Mesenchymal stem cell of adipose (primary cell): ENCODE measurements around a stretch of chr17.

DNA sequence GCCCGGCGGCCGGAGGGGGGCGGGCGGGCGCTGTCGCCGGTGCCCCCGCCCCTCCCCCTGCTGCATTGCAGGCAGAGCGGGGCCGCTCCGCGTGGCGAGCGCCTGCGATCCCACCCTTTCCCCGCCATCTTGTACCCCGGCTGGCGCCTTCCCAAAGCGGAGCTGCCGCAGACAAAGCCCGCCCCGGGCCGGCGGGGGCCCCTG lies 16.6 kb upstream of the CBX8 start:
- CAGE, long polyA plus RNA = no peak

- CAGE, long polyA plus RNA = no peak
Measured at GRCh38 chr17:79814105-79814502, 17.2 kb upstream of the CBX8 start.

DNA sequence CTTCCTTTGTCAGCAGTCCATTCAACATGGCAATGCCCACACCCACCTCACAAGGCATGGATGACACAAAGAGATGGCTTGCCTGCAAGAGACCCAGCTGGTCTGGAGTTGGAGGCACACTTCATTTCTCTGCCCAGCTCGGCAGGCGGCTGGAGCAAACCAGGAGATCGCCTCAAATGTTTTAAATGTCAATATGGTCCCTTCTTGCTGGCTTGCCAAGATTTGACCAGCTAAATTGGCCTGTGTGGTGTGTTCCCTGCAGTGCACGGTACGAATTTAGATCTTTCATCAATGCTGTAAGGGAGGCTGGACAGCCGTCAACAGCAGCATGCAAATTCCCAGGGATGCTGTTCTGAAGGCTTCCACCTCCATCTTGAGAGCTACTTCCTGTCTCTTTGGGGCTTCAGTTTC lies 19.4 kb downstream of the CBX4 start:
- CAGE, long polyA plus RNA = no peak

DNA sequence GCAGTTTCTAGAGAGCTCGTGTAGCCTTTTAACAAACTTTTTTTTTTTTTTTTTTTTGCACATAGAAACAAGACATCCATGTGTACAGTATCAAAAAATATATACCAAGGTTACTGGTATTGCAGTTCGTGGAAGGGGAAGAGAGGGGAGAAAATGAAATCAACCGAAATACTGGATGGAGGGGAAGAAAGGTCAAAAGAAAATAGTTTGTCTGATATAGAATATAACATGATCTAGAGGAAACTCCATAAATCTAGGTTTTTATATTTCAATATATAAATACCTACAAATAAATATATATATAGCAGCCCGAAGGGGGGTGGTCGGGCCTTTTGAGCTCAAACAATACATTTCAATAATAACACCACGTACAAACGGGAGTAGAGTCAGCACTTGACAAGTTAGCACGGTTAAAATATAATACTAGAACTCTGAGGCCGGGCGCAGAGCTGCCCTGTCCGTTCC lies 6.0 kb downstream of the CBX4 start:
- CAGE, long polyA plus RNA = no peak

DNA sequence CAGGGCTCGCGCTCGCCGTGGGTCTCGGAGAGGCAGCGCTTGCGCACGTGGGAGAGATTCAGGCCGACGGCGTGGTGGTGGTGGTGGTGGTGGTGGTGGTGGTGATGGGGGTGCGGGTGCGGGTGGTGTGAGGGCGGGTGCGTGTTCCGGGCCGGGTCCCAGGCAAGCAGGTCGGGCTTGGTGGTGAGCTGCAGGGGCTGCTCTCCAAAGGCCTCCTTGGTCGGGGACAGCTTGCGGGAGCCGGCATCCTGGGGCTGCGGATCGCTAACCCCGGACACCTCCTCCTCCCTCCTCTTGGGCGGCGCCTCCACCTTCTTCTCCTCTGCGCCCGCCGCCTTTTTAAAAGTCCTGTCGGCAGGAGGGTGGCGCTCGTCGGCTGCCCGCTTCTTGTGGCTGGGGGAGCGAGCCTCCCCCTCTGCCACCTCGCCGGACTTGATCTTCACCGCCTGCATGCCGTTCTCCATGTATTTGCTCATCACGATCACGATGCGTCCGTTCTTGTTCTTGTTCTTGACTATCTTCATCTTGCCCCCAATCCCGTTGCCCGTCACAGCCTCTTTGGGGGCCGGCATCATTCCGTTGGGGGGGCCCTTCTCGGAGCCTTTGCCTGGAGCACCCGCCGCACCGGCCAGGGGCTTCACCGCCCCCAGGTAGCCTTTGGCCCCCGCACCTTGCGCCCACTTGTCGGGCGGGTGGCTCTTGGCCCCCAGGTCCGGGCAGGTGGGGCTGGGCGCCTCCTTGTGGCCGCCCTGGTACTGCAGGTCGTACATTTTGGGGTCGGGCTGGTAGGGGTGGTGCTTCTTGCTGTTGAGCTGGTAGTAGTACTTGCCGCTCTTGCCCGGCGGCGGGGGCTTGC lies 4.6 kb downstream of the CBX4 start:
- CAGE, long polyA plus RNA = no peak

- CAGE, long polyA plus RNA = no peak
Measured at GRCh38 chr17:79838121-79838281, 1.2 kb downstream of the CBX4 start.

DNA sequence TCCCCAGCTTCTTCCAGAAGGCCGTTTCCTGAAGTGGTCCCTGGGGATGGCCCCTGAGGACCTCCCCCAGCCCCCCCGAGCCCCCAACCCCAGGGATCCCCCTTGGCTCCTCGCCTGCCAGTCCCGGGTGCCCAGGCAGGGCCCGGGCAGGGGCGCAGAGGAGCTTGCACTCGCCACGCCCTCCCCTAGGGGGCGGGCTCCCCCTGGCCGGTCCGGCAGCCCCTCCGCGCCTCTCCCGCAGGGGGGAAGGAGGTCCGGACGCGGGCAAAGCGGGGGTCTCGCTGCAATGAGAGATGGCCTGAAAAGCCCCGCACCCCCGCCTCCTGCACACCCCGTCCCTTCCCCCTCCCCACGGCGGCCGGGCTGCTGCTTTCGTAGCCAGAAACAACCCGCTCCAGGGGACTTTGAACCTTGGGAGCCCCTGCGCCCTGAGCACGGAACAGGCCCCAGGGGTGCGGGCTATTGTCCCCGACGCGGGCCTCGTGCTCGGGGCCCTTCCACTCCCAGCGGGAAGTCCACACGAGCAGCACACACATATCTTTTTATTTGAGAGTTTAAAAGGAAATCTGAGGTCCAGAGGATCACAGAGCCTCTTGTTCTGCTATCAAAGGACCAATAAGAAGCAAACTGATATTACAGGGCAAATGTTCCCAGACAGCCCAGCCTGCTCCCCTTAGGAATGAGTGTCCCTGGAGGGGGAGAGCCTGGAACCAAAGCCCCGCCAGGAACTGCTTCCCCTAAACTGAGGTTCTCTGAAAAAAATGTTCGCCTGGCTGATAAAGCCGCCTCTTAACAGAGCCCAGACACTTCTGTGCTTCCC lies 5.7 kb upstream of the CBX4 start:
- CAGE, long polyA plus RNA = no peak

DNA sequence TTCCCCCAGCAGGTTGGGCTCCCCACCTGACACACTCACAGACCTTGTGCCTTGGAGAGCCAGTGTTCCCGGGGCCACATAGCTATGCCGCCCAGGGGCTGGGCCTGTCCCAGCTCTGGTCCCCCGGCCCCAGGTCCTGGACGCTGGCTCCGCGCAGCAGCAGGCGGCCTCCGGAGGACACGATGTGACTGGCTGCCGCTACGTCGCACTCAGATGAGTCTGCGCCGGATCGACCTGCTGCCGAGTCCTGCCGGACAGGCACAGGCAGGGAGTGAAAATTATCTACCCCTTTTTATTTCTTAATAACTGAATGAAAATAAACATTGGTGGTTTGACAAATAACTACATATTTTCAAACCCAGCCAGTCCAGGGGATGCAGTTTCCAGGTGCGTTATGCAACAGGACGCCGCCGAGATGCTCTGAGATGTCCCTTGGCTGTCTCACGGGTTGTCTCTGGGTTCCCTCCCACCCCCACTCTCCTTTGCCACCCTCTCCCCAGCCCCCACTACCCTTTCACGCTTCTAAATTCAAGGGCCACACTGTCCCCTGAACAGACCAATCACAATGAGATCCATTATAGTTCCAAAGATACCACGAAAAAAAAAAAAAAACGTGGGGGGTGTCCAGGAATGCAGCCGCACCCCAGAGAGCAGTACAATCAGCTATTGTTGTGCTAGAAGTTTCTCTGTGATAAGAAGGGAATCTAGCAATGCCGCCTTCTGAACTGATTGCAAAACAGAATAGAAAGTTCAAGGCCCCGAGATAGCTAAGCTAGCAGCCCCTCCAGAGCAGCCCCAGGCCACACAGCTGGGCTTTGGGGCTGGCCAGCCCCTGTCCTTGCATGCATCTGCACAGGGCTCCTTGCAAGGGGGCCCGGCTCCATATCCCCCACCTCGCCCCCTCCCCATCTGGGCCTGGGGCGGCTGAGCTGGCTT lies 86.7 kb upstream of the CBX4 start:
- CAGE, long polyA plus RNA = no peak

DNA sequence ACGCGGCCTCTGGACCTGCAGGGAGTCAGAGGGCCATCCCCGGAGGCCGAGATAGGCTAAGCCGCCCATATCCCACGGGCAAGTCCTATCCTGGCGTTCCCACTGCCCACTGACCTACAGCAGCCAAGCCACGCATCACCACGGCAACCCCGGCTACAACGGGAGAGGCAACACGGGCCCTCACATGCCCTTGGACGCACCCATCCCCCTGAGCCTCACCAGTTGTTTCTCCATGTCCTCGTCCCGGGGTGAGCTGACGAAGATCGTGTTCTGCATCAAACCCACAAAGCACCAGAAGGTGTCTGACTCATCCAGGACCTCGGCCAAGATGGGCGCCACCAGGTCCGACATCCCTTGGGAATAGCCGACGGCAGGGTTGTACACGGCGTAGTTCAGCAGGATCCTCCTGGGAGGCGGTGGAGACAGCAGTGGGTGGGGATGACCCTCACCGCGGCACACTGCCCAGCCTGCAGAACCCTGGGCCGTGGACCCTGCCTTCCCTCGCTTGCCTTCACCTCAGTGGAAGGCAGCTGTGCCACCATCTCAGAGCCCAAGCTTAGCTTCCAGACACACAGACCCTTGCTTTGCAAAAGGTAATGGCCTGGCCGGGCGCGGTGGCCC lies 88.1 kb downstream of the TBC1D16 start:
- CAGE, long polyA plus RNA = no peak

DNA sequence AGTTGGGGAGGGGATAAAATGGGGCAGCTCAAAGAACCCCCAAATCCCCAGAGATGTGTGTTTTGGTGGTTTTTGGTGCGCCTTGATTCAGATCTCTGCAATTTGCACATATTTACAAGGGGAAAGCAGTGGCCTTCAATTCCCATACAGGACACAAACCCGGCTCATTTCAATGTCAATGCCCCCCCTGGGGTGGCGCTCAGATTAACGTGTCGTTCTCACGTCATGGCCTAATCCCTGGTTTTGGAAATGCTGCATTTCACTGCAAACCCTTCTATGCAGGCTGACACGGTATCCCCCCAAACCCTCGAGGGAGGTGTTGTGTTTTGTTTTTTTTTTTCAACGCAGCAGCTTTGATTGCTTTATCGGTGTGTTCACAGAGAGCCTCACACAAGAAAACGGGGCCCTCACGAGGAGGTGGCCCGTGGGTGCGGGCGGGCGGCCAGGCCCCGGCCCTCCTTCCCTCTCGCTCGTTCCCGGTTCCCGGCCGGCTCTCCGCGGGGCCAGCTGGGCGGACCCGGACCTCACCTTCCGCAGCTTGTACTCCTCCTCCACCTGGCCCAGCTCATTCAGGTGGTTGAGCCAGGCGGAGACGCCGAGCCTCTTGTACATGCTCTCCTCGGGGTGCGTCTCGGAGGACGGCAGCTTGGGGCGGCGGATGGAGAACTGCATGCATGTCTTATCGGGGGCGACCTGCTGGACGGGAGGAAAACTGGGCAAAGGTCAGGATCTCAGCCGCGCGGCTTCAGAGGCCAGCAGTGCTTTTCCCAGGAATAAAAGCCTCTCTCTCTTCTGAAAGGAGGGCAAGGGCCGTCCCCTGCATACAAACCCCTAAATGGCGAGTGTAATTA lies 85.6 kb downstream of the TBC1D16 start:
- CAGE, long polyA plus RNA = no peak

DNA sequence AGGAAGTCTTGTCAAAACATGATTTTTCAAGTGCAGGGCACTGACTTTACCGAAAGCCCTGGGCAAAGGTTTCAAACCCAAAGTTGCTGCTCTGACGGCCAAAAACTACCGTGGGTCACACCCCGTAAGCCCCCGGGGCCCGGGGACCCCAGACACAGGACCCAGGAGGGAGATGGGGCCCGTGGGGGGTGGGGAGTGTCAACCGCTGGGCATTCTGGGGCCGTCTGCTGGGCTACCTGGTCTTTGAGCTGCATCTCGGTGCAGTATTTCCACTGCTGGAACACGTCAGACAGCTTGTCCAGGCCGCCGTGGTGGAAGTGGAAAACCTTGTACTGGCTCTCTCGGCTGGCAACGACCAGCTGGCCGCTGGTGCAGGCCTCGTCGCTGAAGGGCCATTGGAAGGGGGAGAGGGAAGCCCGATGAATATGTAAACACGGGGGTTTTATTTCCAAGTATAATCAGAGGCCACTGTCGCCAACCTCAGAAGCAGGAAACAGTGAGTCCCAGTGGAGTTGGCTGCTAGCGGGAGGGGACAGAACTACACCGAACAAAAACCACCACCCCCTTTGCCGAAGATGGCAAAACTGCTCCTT lies 84.4 kb downstream of the TBC1D16 start:
- CAGE, long polyA plus RNA = no peak

DNA sequence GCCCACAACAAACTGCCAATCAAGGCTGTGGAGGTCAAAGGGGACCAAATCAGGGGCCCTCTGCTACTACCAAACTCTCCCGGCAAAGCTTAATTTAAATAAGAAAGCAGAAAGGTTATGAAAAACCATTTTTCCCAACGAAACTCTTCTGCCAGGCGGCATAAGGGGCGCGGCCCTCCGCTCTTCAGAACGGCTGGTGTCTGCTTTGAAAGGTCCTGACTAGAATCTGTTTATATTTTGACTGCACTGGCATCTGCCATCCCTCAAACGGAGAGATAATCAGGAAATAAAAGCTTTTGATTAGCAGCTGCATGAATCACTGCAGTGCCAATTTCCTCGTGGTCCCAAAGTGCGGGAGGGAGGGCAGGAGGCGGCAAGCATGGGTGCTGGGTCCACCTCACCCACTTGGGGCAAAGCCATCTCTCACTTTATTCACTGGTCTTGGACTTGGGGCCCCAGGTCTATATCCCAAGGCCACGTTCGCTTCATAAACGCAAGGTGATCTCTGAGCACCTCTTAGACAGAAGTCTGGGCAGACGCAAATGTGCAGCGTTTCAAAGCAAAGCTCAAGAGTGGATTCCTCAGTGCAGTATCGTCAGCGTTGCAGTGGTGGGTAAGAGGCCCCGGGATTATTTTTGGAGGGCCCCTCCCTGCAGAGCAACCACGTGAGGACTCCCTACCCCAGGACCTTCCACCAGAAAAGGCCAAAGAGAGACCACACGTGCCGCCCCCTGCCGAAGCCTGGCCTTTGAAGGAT lies 49.7 kb downstream of the TBC1D16 start:
- CAGE, long polyA plus RNA = no peak

DNA sequence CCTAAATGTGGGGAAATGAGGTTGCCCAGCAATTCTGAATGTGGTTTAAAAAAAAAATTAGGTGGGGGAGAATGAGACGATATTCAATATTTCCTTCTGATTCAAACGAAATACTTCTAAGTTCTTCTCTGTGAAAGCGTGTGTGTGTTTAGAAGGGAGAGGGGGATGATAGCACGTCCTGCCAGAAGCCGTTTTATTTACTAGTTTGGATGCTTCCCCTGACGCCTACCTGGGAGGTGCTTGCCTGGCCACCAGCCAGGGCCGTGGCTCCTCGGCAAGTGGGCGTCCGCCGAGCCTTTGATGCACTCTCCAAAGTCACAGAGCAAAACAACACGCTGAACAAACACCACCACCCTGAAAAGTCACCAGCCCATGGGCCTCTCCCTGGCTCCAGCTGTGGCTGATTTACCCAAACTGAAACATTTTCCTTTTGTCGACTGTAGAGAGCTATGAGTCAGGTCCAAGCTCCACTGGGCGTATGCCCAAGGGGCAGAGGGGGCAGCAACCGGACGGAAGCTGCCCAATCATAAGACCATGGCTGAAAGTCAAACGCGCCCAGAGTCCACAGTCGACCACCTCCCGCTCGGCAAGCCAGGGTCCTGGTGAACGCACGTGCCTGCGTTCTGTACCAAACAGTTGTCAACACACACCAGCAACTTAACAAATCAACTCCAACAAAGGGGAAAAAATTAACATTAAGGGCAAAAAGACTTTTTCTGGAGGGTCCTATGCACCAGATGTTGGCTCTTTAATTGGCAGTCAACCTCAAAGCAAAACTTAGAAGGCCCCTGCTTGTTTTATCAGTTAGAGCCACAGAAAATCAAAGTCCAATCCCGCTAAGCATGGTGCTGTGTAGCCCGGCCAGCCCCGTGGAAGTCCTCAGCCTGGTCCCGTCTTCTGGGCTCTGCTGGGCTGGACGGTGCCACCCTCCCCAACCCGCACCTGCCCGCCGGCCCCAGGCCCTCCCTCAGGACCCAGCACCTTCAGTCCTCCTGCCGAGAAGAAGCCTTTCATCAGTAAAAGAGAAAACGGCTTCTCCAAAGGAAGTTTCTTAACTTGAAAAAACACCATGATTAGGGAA lies 47.4 kb downstream of the TBC1D16 start:
- CAGE, long polyA plus RNA = no peak

- CAGE, long polyA plus RNA = no peak
Measured at GRCh38 chr17:79991991-79993063, 43.3 kb downstream of the TBC1D16 start.

DNA sequence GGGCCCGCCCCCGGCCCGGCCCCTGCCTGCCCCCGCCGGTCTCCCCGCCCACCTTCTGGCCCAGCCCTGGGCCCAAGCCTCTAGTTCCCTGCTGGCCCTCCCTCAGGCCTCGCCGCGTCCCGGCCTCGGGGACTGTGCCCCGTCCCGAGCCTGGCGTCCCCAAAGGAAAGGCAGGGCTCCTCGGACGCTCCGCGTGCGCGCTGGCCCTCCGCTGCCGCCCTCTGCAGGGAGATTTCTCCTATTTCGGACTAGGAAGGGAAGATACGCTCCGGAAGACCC lies 193 bp upstream of the TBC1D16 start:
- CAGE, long polyA plus RNA = no peak

- CAGE, long polyA plus RNA = no peak
Measured at GRCh38 chr17:80069810-80070285, 31.5 kb upstream of the GAA start.

GRCh38 chr17:80174934-80175897 lies 5.4 kb downstream of the CARD14 start:
- CAGE, long polyA plus RNA = no peak

GRCh38 chr17:80261758-80262270 lies 1.2 kb downstream of the RNF213 start:
- CAGE, long polyA plus RNA = no peak

GRCh38 chr17:80262271-80262909 lies 1.7 kb downstream of the RNF213 start:
- CAGE, long polyA plus RNA = no peak

DNA sequence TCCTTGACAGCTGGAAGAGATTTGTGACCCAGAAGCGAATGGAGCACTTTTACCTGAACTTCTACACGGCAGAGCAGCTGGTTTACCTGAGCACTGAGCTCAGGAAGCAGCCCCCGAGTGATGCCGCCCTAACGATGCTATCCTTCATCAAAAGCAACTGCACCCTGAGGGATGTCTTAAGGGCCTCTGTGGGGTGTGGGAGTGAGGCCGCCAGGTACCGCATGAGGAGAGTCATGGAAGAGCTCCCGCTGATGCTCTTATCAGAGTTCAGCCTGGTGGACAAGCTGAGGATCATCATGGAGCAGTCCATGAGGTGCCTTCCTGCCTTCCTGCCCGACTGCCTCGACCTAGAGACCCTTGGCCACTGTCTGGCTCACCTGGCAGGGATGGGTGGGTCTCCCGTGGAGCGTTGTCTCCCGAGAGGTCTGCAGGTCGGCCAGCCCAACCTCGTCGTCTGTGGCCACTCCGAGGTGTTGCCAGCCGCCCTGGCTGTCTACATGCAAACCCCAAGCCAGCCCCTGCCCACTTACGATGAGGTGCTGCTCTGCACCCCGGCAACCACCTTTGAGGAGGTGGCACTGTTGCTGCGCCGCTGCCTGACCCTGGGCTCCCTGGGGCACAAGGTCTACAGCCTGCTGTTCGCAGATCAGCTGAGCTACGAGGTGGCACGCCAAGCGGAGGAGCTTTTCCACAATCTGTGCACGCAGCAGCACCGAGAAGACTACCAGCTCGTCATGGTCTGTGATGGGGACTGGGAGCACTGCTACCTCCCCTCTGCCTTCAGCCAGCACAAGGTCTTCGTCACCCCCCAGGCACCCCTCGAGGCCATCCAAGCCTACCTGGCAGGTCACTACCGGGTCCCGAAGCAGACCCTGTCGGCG lies 75.3 kb upstream of the ENDOV start:
- CAGE, long polyA plus RNA = no peak